Measurements from ENCODE around the genes MESD and TMC3.

DNA sequence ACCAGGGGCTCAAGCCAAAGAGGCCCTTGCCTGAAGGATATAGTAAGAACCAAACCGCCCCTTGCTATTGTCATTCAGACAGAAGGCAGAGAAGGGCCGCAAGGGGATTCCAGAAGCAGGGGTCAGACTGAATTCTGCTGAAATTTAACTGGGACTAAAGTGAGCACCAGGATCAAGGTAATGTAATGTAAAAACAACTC, 45.9 kb upstream of the RASGRF1 start:
- RRBS = no CpG with 5 or more reads among the region's 2 CpGs

GRCh38 chr15:79846268-79847175, 50.3 kb downstream of the MTHFS start:
- RRBS = no CpG with 5 or more reads among the region's 5 CpGs

DNA sequence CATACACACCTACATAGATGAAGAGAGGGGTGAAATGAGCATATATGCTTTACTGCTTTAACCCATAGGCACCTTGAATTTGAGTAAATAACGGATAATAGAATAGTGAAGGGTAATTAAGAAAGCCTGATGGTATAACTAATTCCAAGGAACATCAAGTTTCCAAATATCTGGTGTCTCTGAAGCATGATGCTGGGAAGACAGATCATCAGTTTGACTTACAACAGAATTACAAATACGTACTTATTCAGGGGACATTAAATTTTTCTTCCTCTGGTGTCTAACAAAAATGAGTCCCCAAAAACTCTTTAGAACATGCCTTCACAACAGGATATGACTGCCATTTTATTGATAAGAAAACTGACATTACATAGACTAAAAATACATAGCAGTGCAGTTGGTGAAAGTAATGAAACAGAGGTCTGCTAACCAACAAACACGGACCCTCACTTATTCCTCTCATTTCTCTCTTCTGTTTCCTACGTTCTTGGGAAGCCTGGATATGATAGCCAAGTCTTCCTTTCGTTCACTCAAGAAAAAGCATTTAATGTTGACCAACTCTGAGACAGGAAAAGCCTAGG, 1.0 kb downstream of the MTHFS start:
- RRBS = no CpG with 5 or more reads among the region's 5 CpGs

DNA sequence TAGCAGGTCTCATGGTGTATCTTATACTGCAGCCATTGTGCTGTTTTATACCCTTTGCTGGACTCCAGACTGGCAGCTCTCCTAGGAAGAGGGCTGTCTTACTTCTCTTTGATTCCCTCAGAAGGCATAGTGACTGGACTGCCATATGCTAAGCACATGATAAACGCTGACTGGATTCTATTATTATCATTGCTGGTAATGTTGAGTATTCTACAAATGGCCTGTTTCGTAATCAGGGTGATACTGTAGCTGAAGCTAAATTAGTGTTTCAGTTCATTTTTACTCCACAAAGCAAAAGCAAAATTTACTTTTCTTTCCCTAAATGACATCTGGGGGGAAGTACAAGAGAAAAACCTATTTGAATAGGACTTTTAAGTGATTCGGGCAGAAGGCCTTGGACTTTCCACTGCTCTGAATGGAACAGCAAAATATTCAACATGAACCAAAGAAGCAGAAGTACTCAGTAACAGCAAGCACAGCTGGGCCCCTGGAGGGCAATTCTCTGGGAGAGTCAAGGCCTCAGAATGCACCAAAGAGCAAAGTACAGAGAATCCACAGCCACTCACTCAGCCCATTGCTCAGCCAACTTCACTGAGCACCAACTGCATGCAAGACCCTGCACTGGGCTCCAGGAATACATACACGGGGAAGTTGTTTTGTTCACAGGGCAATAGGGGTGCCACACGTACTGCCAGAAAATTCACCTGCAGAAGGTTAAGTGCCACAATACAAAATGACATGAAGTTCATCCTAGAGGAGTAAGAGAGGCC, 7.9 kb upstream of the BCL2A1 start:
- RRBS = no CpG with 5 or more reads among the region's 5 CpGs

DNA sequence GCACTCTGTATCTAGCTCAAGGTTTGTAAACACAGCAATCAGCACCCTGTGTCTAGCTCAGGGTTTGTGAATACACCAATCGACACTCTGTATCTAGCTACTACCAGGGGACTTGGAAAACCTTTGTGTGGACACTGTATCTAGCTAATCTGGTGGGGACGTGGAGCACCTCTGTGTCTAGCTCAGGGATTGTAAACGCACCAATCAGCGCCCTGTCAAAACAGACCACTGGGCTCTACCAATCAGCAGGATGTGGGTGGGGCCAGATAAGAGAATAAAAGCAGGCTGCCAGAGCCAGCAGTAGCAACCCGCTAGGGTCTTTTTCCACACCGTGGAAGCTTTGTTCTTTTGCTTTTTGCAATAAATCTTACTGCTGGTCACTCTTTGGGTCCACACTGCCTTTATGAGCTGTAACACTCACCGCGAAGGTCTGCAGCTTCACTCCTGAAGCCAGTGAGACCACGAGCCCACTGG, 42.4 kb upstream of the ZFAND6 start:
- RRBS = no CpG with 5 or more reads among the region's 9 CpGs

DNA sequence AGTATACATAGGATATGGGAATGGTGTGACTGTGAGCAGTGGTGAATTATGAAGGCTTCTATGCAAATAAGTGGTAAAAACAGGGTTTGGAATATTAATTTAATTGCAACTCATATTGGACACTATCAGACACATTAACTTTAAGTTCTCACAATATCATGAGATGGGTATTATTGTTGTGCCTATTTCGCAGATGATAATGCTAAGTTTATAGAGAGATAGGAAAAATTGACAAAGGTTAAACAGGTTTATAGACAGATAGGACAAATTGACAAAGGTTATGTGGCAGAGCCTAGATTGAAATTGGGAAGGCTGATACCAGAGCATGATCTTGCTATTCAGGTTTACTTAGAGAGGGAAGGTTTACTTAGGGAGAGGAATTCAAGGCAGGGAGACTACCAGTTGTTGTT, 22.7 kb downstream of the ZFAND6 start:
- RRBS = no CpG with 5 or more reads among the region's 1 CpG

DNA sequence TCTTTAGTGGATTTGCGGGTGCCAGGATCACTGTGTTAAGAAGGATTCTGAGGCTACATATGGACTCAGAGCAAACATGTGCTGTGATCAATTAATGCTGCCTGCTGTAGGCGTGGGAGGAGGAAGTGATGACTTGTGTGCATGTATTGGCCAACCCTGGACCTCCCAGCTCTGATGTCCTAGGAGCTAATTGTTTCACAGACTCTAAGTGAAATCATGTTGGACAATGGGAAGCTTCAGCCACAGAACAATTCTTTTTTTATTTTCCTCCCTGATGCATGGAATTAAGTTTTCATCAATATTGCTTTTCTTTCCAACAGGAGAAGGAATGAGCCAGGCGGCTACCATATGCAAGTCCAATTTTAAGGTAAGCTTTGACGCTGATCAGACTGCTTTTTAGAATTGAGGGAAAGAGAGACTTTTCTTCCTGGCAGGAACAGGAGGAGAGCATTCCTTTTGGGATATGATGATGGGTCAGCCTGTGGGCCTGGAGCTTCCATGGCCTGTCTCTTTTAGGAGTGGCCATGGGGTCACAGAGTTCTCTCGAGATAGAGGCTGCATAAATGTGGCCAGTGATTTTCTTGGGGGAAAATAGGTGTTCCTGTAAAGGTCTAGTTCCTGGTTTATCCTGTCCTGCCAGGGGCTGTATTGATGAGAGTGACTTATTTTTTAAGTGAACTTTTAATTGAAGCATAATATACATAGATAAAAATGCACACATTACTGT, 24.6 kb downstream of the FAH start:
- RRBS = no CpG with 5 or more reads among the region's 5 CpGs

- RRBS = no CpG with 5 or more reads among the region's 11 CpGs
Measured at GRCh38 chr15:80709490-80710809, 14.8 kb downstream of the ABHD17C start.

DNA sequence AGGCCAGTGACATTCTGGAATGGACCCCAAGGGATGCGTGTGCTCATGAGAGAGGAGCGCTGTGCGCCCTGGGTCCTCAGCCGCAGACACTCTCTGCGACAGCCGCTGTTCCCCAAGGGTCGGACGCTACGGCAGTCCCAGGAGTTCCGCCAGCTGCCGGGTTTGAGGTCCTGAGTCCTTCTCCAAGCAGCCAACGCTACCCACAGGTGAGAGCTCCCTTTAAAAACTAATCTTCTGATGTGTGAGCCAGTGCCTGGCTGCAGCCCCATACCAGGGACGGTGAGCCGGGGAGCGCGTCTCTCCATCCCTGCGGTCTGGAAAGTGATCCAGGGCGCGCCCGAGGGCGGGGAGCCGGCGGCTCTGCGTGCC, 1.2 kb downstream of the CEMIP start:
- RRBS = 2% methylated on average over 13 of the region's 24 CpGs

GRCh38 chr15:80955878-80956523, 33.6 kb downstream of the MESD start:
- RRBS = no CpG with 5 or more reads among the region's 13 CpGs

- RRBS = no CpG with 5 or more reads among the region's 10 CpGs
Measured at GRCh38 chr15:80988926-80989467, 622 bp downstream of the MESD start.

DNA sequence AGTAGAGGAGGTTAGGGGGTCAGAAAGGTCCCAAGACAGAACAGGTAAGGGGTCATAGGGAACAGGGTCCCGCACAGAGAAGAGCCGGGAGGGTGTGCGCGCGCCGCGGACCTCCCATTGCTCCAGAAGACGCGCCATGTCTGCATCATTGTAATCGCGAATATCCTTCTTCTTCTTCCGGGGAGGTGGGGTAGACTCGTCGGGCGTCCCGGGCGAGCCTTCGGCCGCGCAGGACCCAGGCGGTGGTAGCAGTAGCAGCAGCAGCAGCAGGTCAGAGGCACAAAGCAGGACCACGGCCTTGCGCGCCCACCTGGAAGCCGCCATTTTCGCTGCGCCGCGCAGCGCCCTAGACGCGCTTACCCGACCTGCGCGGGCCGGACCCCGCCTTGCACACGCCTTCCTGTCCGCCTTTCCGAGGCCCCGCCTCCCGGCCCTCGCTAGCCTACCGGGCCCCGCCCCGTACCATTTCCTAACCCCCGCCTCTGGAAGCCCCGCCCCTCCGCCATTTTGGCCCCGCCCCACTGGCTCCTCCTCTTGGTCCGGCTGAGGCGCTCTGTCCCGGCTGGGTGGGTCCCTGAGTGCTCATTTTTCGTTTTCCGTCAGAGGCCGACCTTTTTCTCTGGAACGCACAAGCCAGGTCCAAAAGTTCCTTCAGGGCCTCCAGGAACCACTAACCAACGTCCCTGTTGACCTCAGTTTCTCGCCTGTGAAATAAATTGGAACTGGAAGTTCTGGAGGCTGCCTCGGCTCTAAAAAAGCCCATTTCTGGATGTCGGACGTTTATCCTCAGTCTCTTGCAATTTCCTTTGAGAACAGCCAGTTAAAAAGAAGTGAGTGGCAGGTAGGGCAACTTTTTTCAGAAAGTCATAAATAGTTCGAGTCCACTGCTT, at the start of gene MESD:
Gene MESD (minus strand): TSS at position 352 of the 890 bp plus-strand sequence.
- RRBS = 1% methylated on average over 22 of the region's 63 CpGs

- RRBS = no CpG with 5 or more reads among the region's 2 CpGs
Measured at GRCh38 chr15:81273852-81274292, 50.1 kb downstream of the STARD5 start.

DNA sequence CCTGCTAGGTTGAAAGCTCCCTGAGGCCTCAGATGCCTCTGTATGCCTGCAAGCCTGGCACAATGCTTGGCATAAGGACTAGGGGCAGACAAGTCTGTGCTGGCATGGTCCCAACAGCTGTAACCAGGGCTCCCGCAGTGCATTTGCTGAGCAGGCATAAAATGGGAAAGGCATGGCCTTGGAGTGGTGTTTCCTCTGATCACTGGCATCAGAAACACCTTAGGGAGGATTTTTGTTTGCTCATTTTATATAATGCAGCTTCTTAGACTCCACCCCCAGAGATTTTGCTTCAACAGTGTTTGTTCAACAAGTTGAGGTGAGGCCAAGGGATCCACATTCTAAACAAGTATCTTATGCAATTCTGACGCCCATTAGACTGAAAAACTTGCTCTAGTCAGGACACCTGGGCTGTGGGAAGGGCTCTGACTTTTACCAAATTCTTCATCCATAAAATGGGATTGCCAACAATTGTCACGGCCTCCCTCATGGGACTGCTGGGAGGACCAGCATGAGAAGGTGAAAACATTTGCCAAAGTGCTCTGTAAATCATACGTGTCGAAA, 43.1 kb downstream of the STARD5 start:
- RRBS = no CpG with 5 or more reads among the region's 5 CpGs

- RRBS = no CpG with 5 or more reads among the region's 16 CpGs
Measured at GRCh38 chr15:81292164-81293083, 31.5 kb downstream of the STARD5 start.

- RRBS = no CpG with 5 or more reads among the region's 2 CpGs
Measured at GRCh38 chr15:81297279-81297610, 26.7 kb downstream of the STARD5 start.

DNA sequence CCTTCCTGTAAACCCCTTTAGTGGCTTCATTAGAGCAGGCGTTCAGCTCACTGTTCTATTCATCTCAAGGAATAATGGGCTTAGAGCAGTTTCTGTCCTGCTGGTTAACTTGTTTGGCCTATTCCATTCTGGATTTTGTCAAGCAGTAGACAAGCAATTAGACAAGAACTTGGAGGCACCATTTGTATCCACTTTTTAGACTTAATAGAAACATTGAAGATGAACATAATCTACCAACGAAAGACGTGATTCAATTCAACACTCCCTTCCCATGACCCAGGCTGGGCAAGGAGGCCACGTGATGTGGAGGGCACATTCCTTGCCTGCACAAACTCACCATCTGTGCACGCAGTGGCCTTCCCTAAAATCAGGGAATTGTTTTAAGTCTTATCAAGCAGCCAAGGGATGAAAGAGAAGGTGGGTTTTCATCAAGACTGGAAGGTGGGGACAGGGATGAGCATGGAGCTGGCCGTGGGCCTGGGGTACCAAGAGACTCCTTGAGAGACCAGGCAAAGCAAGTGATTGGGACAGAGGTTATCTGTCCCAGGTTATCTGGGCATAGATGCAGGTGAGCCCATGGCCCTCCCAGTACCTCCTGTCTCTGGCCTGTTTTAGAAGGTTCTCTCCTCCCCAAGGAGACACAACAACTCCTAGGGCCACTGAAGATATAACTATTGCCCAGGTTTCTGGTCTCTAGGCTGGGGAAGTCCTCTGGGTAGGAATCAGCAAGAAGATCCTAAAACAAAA, 13.4 kb downstream of the STARD5 start:
- RRBS = no CpG with 5 or more reads among the region's 6 CpGs

DNA sequence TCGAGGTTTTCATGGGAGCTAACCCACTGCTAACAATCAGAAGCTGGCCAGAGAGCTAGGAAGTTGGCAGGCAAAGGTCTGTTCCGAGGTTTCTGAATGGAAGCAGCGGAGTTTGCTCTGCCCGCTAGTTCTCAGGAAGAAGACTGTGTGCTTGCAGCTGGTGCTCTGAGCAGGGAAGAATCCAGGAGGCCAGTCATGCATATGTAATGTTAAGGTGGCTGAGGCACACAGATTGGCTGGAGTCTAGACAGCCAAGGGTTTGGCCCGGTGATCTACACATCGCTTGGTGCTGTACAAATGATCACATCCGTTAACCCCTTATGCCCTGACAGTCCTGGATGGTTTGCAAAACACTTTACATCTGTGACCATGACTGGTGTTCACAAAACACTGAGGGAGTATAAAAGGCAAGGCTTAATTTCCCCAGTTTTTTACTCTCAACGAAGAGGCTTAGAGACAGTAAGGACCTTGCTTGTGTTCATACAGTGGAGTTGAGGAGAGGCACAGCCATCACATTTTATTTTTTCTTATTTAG, at the start of gene TMC3:
Gene TMC3 (minus strand): TSS at position 149 of the 535 bp plus-strand sequence.
- RRBS = no CpG with 5 or more reads among the region's 8 CpGs

DNA sequence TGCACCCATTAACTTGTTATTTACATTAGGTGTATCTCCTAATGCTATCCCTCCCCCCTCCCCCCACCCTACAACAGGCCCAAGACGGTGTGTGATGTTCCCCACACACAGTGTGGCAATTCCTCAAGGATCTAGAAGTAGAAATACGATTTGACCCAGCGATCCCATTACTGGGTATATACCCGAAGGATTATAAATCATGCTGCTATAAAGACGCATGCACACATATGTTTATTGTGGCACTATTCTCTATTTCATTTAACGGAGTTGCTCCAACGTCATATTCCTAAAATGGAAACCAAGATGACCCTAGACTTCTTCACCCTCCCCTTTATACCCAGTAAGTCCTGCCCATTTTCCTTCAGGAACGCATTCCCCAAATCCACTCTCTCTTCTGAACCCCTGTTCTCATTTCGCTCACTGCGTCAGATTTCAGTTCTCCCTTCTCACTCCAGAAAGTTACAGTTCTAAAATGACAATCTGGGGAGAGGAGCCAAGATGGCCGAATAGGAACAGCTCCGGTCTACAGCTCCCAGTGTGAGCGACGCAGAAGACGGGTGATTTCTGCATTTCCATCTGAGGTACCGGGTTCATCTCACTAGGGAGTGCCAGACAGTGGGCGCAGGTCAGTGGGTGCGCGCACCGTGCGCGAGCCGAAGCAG, 175.5 kb downstream of the MEX3B start:
- RRBS = no CpG with 5 or more reads among the region's 23 CpGs

Data from Ishikawa (cell line).